Umbilical cord (tissue), 2 donors: ENCODE measurements around a stretch of chr11.

- RAMPAGE, long total RNA, result no peak
Observed at GRCh38 chr11:73977916-73978223, 4.8 kb downstream of the UCP2 start.

- RAMPAGE, long total RNA, result no peak
Observed at GRCh38 chr11:74011056-74012265, 2.6 kb upstream of the UCP3 start.

DNA sequence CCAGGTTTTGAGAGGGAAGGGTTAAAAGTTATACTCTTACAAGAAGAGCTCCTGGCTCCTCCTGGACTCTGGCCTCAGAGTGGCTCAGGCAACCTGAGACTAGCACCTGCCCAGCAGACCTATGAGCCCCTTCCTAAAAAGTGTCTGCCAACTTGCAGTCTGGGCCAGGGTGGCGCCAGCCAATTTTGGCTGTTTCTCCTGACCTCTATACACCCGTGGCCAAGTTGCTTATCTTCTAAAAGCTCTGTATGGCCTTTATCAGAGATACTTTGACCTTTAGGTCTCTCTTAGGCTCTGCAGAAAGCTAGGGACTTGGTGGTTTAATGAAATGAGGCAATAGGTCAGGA, 10.2 kb upstream of the UCP3 start:
- RAMPAGE, long total RNA, result no peak

DNA sequence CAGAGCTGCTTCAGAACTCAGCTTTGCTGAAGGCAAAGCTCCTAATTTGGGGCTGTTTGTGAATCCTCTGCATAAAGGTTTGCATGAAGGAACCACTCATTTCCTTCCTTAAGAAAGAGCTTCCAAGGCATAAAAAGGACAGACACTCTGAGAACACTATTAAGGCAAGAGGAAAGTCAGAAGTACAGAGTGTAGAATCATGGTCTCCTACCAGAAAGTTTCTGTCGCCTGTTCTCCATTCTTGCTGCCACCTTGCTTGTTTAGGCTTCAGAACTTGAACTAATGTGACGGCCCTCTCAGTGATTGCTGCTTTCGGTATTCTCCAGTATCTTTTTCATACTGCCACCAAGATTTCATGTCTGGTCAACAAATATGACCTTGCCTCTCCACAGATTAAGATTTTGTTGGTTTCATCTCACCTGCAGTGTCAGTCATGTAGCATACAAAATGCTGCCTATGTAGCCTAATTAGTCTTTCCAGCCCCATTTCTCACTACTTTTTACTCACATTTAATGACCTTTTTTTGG, 61.5 kb upstream of the UCP3 start:
- RAMPAGE, long total RNA, result no peak

DNA sequence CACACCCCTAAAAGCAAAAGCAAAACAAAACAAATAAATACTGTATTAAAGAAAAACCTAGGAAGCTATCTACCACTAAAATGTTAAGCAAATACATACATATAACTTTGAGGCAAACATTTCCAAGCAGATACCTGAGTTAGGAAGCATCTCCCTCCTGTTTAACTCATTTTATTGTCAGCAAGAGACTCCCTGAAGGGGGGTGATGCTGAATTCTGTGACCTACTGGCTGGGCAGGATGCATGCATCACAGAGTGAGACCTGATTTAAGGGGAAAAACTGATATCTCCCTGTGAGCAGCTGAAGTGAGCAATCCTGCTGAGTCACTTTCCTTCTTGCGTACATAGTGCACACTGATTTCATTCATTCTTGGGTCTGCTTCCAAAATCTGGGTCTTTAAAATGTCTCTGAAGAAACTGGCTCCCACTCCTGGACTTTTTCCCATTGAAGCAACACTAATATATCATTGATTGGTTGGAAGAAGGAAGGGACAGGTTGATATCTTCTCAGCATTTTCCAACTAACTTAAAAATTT, 23.3 kb downstream of the P4HA3 start:
- RAMPAGE, long total RNA, result no peak

- RAMPAGE, long total RNA, result no peak
Observed at GRCh38 chr11:74755416-74755887, 6.8 kb downstream of the RNF169 start.

DNA sequence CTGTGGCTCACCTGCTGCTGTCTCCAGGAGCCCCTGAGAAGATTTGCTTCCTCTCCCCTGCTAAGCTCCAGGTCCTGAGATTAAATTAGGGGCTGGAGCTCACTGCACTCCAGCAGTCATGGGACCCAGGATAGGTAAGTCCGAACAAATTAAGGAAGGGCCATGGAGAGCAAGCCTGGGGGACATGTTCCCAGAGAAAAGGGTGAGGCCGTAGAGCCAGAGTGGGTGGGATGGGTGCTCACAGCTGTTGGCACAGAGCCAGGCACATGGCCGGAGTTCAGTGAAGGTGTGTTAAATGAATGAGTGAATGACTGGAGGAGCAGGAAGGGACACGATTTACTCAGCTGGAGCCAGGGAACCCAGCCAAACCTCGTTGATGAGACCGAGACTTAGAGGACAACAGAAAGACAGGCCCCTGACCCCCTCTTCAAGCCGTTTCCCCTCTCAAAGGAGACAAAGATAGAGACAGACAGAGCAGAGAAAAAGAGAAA, 402 bp downstream of the SLCO2B1 start:
- RAMPAGE, long total RNA, result no peak

DNA sequence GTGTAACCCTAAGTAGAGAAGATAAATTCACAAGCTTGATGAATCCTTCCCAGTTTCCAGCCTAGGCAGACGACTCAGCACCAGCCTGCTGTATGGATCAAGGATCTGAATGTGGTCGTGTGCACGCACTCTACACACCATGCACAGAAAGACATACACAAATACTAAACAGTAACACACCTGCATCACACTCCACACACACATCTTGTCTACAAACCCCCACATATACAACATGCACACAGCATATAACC, 45.9 kb downstream of the ARRB1 start:
- RAMPAGE, long total RNA, result no peak

DNA sequence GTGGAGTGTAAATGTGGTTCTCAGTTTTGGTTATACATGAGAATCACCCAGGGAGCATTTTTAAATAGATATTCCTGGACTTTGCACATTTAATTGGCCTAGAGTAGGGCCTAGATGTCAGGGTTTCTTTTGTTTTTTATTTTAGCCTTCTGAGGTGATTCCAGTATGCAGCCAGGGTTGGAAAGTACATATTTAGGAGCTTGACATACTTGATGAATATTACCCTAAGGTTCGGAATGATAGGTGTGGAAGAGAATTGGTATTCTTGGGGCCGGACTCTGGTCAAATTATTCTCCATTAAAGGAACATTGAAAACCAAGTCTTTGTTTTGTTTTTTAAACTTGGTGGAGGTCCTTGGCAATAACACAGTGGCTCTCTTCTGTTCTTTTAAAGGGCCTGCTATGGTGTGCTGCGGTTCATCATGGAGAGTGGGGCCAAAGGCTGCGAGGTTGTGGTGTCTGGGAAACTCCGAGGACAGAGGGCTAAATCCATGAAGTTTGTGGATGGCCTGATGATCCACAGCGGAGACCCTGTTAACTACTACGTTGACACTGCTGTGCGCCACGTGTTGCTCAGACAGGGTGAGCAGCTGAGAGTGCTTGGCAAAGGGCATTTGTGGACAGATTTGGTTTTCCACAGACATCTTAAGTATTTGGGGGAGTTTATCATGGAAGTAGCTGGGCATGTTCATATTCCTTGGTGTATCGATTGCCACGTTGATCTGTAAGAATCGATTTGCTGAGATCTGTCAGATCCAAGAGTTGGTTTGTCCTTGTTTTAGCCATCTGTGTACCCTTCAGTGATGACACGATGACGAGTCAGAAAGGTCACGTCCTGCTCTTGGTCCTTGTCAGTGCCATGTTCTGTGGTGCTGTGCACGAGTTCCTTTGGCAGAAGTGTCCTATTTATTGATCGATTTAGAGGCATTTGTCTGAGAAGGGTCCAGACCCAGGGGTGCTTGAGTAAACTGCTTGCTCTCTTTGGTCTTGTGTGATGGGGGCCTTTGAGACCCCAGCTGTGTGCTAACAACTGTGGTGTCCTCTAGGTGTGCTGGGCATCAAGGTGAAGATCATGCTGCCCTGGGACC, 4.7 kb downstream of the RPS3 start:
- RAMPAGE, long total RNA, result no peak

DNA sequence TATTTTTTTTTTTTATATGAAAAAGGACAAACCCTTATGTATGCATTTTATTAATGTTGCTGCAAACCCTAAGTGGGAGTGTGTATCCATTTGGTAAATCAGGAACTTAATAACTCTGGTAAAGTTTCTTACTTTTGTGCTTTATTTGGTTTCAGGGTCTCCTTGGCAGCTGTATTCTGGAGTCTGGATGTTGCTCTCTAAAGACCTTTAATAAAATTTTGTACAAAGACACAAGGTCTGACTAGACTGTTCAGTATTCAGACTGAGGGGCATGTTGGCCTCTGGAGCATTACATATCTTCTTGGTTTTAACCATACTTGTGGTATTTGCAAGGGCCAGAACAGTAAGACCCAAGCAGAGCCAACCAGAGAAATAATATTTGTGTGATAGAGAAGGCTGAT, 6.1 kb downstream of the RPS3 start:
- RAMPAGE, long total RNA, result no peak

- RAMPAGE, long total RNA, result no peak
Observed at GRCh38 chr11:75424417-75424835, 8.6 kb downstream of the KLHL35 start.

GRCh38 chr11:75450966-75451726, 18.1 kb upstream of the KLHL35 start:
- RAMPAGE, long total RNA, result no peak

DNA sequence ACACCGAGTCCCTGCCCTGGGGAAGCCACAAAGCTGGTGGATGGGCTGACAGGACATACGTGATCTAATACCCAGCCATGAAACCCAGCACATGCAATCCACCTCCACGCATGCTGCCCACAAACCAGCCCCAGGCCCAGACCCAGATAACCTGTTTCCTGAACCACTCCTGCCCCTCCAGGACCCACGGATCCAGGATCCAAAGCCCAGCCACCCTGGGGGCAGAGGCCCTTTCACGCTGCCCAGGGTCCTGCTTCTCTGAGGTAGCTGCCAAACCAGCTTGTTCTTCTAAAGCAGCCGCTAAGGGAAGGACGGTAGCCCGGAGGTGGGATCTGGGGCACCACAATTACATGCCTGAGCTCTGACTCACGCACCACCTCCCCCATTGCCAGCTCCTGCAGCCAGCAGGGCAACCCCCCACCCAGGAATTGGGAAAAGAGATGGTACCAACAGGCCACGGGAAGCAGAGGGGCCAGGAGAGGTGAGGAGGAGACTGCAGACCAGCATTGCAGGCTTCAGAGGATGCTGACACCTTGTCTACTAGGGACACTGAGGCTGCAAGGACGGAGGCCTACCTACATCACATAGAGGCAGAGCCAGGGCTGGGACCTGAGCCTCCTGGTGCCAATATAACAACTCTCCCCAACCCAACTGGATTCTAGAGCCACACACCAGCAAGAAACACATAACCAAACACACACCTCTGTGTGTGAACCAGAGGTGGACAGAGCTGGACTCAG, 35.1 kb downstream of the GDPD5 start:
- RAMPAGE, long total RNA, result no peak

- RAMPAGE, long total RNA, result no peak
Observed at GRCh38 chr11:75507800-75508717, 17.7 kb downstream of the GDPD5 start.

- RAMPAGE, long total RNA, result no peak
Observed at GRCh38 chr11:75563127-75563662, 1.1 kb downstream of the SERPINH1 start.

DNA sequence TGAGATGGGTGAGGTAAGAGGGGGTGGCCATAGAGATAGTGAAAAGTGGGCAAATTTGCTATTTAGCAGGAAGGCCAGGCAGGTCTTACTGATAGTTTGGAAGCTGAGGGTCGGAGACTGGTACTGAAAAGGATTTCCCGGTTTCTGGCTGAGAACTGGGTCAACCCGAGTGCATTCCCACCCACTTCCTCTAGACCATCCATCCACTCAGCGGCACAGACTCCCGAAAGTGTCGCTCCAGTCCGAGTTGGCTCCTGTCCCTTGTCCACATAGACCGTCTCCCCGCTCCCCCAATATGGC, 20.7 kb downstream of the SERPINH1 start:
- RAMPAGE, long total RNA, result no peak

DNA sequence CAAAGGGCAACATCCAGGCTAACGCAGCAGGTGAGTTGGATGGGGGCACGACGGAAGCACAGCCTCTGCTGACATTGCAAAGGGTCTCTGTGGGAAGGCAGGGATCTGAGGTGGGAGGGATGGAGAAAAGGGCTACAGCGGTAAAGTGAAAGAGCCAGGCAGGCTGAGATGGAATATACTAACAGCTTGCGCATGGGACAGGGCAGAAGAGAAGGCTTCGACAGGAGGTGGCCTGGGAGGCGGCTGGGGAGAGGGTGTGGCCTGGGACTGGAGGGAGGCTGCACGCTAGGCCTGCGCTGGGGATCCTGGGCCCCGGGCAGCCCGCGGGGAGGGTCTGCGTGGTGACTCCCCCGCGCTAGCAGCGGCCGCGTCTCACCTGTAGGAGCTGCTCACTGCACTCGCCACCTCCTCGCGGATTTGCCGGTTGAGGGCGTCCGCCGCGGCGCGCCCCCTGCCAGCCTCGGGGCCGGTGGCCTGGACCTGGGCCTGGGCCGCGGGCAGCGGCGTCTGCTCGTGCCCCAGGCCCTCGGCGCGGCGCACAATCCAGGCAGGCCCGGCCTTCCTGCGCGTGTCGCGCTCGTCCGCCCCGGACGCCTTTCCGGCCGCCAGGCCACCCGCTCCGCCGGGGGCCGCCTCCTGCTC, 1.6 kb downstream of the MAP6 start:
- RAMPAGE, long total RNA, result no peak

- RAMPAGE, long total RNA, result no peak
Observed at GRCh38 chr11:75719108-75719532, 1.5 kb downstream of the MOGAT2 start.

GRCh38 chr11:75786217-75787004, 17.8 kb downstream of the DGAT2 start:
- RAMPAGE, long total RNA, result no peak

- RAMPAGE, long total RNA, result no peak
Observed at GRCh38 chr11:75925707-75926278, 110.8 kb downstream of the UVRAG start.